Cardiac septum (tissue), 1 donor: ENCODE measurements around a stretch of chr5.

DNA sequence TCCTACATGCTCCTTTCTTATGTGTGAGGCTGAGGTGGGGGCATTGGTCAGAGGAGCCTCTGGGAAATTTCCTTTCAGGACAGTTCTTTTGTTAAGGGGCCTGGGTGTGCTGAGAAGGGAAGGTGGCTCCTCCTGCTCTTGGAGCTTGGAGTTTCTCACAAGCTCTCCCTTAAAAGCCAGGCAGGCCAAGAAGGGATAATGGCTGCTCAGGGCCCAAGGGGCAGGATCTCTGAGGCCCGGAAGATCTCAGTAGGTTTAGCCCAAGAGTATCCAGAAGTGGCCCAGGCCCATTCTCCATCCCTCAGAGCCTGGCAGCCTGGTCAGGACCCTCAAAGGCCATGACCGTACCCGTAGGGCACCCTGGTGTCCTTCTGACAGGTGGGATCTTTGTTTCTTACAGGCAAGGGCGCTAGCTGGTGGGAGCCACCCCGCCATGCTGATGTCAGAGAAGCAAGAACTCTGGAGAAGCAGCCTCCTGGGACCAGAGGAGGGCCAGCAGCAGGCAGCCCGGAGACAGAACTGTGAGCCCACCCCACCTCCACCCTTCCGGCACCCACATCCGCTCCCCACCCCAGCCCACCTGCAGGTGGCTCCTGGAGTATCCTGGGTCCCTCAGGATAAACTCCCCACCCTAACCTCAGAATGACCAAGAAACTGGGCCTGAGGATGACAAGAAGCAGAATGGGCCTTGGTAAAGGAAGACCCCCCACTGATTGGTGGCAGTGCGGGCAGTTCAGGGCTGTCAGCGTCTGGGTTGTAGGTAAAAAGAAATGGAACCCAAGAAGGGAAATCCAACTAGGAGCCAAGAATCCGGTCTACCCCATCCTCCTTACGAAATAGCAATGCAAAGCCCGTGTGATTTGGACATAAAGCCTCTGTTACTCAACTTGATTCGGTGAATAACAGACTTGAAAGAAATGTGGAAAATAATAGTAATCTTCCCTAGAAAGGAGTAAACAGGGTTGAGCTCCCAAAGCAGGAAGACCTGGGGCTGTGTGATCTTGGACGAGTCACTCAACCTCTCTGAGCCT, 42.3 kb upstream of the IL17B start:
- PRO-cap = no peak

DNA sequence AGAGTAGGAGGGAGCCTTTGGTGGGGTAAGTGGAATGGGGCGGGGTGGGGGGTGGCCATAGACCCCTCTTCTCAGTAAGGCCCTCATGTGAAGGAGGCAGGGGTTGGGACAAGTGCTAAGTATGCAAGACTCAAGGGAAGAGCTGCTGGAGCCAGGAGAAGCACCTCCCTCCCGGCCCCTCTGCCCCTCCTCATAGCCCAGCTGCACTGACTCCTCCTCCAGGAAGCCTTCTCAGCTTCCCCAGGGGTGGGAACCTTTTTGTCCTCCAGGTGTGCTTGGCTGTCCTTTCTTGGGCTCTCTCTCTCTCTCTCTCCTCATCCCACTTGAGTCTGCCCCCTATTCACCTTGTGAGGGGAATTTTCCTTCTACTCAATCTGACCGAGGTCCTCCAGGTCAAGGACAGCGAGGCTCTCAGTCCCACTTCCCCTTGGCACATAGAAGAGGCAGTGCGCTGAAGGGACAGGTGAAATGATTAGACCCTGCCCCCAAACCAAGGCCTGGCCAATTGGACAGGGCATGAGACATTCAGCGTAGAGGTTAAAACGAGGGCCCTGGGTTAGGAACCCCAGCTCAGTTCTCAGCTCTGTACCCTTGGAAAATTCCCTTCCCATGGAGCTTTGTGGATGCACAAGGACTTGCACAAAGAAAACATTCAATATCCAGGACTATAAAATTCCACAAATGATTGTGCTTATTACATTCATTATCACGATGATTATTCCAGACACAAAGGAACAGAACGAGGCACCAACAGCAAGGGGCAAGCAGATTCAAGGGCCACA, 45.5 kb upstream of the IL17B start:
- PRO-cap = bidirectional peak, plus-strand start at position 221 of the sequence, minus-strand start at position 123 of the sequence; bidirectional peak, plus-strand start at position 568 of the sequence, minus-strand start at position 436 of the sequence

GRCh38 chr5:149445623-149446481, 66.8 kb upstream of the IL17B start:
- PRO-cap = no peak

DNA sequence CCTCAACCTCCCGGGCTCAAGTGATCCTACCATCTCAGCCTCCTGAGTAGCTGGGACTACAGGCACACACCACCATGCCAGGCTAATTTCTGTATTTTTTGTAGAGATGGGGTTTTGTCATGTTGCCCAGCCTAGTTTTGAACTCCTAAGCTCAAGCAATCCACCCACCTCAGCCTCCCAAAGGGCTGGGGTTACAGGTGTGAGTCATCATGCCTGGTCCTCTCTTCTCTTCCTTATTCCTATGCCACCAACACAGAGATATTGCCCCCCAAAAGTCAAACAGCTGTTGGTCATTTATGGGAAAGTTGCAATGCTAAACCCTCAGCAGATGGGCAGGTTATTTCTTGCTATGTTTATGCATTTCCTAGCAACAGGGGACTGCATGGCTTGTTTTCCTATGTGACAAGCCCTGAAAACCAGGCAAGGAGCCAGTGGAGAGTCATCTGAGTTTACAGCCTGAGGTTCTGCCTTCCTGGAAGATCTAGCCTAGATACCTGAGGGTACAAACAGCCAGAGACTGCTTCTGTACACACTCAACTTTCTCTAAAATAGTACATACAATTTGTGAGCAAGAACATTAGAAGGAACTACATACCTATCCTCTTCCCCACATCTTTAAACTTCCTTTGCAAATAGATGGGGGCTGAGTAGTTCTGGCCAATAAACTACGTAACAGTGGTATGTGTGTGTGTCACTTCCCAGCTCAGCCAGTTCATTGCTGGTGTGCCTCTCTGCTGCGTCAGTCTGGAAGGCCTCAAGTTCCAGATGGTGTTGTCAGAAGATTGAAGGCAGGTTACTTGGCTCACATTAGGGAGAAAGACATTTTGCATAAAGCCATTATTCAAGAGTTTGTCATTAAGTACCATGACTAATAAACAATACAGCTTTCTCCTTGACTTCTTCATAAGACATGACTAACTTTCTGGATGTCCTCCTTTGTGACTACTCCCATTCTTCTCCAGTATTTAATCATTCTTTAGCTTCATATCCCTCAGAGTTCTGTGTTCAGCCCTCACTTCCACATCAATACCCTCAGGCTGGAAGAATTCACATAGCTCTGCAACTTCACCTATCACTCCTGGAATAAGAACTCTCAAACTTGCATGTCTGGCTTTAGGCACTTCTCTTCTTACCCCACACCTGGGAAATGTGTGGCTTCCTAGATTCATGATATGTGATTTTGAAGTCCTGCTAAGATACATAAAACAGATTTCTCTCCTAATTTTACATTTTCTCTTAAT, 65.3 kb downstream of the CSNK1A1 start:
- PRO-cap = bidirectional peak, plus-strand start at position 710 of the sequence, minus-strand start at position 717 of the sequence

DNA sequence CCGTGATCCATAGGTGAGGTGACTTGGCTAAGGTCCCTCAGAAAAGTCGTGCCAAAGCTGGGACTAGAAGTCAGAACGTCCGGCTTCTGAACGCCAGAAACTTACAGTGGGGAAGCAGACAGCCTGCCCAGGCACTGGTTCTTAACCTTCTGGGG, 643 bp downstream of the ARHGEF37 start:
- PRO-cap = bidirectional peak, plus-strand start at position 96 of the sequence, minus-strand start outside the sequence

- PRO-cap = no peak
Observed at GRCh38 chr5:149632243-149633443, 51.3 kb downstream of the ARHGEF37 start.

- PRO-cap = no peak
Observed at GRCh38 chr5:149658199-149658728, 71.8 kb upstream of the PPARGC1B start.

DNA sequence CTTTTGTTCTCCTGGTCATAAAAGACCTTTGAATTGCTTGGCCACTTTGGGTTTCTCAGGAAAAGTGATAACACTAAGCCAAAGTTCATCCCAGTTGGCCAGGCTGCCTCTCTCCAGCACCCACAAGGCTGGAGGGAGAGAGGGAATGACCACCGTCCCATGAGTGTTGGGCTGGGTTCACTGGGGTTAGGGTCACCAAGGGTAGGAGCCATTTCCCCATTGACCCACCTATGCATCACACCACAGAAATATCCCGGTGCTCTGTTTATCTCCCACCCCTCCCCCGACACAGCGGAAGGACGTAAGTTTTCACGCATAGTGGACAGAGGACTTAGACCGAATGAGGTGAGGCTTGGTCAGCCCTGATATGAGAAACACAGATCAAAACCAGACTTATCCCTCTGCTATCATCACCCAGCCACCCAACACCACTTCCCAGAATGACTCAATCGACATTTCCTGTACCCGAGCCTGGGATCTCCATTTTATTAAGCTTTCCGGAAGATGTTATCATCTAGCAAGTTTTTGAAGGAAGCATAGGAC, 27.1 kb upstream of the PPARGC1B start:
- PRO-cap = no peak

- PRO-cap = no peak
Observed at GRCh38 chr5:149733001-149733769, 3.1 kb downstream of the PPARGC1B start.

DNA sequence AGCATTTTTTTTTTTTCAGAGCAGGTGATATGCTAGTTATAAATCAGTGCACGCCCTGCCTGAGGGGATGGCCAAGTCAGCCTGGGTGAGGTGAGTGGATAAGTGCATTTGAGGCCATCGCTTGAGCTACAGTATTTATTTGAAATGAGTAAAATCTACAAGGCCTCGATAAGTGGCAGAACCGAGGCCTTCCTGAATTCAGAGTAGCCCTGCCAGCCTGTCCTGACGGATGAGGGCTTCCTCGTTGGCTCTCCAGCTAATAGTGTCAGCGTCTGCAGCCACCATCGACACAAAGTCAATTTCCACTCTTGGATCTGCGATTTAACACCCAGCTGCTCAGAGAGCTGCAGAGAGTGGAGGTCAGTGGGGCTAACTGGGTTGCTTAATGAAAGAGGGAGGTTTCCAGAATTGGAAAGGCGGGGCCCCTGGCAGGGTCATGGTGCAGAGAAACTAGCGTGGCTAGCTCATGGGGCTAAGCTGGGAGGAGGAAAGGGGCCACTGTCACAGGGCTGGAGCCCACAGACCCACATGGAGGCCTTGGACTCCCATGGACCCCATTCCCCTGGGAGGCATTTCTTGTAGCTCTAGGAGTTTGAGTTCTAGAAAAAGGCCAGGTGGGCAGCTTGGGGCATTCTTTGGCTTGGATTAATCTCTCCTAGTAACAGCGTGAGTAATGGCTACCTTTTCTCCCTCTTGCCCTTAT, 27.4 kb downstream of the PPARGC1B start:
- PRO-cap = no peak

DNA sequence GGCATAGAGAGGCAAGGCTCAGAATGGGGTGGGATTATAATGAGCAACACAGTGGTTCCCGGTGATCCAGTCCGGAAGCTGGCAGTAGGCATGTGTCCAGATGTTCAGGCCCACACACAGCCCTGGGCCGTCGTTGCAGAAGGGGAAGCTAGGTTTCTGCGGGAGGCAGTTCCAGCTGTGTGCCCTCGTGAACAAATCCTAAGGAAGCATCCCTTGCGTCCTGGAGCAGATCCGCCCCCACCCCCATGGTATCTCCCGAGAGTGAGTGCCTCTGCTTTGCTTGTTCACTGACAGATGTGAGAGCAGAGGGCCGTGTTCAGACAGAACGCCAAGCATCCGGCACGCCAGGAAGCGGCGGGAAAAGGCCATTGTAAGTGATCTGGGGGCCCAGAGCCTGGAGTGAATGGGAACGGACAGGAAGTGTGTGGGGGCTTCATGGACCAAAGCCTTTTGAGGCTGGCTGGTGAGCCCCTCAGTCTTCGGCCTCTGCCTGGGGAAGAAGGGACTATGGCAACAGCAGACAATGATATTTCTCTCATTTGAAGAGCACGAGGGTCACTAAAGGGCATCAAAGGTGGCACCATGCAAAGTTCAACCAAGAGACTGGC, 104.7 kb downstream of the PDE6A start:
- PRO-cap = no peak

DNA sequence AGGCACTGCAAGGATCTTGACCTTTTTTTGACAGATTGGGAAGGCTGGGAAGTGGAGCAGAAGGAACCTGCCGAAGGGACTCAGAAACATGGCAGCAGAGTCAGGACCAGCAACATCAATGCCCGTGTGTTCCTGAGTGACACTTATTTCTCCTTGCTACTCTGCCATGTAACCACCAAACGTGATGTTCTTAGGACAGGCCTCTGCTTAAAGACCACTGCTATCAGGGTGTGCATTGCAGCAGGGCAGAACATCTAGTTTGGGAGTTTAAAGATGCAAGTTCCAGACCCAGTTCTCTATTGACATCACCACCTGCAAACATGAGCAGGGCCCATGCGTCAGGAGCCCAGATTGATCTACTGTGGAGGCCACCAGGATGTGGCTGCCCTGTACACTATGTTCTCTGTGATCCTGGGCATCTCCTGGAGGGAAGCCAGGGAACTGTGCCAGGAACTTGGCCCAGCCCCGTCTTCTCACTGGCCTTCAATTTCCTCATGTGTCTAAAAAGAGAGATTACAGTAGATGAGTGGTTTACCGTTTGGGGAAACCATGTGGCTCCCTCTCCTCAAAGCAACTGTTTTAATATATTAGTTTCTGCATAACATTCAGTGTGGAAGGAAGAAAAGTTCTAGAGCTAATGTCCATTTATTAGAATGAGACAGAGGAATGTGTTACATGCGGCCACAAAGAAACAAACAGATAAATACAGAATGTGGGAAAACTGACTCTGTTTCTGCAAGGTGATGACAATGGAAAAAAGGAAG, 87.1 kb downstream of the PDE6A start:
- PRO-cap = no peak

GRCh38 chr5:149895882-149896314, 48.7 kb downstream of the PDE6A start:
- PRO-cap = no peak

- PRO-cap = no peak
Observed at GRCh38 chr5:149957958-149958348, 2.6 kb upstream of the SLC26A2 start.

- PRO-cap = no peak
Observed at GRCh38 chr5:150027615-150028227, 27.2 kb downstream of the HMGXB3 start.

- PRO-cap = no peak
Observed at GRCh38 chr5:150065878-150066511, 20.4 kb downstream of the CSF1R start.

DNA sequence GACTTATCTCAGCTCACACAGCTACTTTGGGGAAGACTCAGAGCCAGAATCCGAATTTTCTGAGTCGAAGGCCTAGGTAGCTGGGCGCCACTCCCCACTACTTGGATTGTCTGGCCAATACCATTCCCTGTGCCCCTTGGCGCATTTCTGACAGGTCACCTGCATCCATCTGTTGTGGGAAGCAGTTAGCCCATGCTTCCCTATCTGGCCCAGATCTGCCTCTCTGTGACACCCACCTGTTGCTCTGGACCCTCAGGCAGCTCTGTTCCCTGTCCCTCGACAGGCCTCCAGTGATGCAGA, 16.7 kb upstream of the CSF1R start:
- PRO-cap = no peak

DNA sequence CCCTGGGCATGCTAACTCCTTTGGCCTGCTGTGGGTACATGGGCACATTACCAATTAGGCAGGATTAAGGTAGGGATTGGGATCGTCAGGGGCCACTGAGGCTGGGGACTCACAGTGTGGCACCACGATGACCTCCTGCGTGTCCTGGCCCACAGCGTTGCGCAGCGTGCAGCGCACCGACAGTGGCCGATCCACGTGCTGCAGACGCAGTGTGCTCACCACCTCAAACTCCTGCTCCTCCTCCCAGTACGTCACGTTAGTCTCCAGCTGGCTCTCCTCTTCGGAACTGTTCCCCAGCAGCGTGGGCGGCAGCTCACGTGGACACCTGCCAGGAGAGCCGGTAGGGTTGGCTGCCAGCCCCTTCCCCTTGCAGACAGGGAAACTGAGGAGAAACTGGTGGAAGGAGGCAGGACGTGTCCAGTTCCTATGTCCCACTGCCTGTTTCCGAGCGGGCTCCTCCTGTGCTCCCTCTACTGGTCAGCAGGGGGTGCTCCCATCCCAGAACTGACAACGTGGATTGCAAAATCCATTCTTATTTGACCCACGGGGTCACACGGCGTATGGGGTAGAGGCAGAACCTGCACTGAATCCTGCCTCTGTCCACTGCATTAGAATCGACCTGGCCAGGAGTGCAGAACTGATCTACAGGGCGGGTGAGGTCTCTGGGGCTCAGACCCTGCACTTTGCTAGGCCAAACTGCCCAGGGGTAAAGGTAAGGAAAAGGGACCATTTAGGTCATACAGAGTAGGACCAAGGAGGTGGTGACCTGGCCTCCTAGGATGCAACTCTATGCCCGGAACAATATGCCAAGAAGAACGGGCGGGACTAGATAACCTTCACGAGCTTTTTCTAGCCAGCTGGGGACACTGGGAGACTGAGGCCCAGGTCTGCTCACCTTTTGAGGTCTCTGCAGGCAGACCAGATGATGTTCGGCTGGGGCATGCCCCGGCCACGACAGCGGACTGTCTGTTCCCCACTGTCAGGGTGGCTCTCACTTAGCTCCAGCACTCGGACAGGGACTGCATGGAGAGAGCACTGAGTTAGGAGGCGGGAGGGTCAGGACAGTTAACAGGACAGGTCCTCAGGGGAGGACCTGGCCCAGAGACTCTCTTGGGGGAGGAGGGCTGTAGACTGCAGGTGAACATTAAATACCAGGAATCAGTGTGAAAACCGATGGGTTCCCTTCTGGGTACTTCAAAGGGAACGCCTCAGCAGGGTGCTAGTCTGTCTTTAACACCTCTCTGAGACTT, 25.6 kb downstream of the PDGFRB start:
- PRO-cap = no peak

GRCh38 chr5:150132132-150132859, 23.3 kb downstream of the PDGFRB start:
- PRO-cap = bidirectional peak, plus-strand start at chr5:150132571, minus-strand start at chr5:150132474

- PRO-cap = no peak
Observed at GRCh38 chr5:150133508-150133944, 22.1 kb downstream of the PDGFRB start.